ENCODE data around the gene BACE2.

GRCh38 chr21:39208904-39209293, 25.6 kb upstream of the PSMG1 start:
- PRO-cap, result no peak
- RAMPAGE, long total RNA, 4 experiments, result no peak in any of the 4 experiments

DNA sequence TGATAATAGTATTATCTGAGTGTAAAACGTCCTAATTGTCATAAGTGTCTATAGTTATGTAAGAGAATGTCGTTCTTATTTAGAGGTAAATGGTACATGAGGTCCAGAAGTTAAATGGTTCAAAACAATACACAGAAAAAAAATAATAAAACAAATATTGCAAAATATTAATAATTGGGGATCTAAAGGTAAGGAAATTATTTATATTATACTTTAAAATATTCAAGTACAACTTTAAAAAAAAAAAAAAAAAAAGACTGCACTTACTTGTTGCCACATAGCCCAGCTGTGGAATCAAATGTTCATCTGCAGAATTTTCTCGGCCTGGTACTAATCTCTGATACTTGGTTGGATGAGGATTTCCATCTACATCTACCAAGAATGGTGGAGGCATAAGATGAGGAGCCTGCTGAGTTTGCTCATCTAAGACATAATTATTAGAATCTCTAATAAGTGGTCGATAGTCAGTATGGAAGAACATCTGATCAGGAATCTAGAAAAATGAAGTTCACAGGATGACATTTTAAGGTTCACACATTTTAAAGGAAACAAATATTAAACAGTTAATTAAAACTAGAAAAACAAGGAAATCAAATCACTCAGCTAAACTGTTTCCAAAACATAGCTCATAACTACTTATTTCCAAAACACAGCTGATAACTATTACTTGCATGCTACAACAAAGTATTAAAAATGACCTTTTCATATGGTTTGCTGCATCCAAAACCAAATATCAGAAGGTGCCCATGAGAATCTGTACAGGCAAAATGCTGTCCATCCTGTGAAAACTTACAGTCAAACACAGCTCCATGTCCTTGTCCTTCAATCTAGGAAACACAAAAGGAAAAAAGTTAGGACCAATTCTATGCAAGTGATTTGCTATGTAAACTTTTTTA, 49.0 kb downstream of the BRWD1 start:
- PRO-cap, result no peak
- RAMPAGE, long total RNA, 4 experiments, result no peak in any of the 4 experiments

DNA sequence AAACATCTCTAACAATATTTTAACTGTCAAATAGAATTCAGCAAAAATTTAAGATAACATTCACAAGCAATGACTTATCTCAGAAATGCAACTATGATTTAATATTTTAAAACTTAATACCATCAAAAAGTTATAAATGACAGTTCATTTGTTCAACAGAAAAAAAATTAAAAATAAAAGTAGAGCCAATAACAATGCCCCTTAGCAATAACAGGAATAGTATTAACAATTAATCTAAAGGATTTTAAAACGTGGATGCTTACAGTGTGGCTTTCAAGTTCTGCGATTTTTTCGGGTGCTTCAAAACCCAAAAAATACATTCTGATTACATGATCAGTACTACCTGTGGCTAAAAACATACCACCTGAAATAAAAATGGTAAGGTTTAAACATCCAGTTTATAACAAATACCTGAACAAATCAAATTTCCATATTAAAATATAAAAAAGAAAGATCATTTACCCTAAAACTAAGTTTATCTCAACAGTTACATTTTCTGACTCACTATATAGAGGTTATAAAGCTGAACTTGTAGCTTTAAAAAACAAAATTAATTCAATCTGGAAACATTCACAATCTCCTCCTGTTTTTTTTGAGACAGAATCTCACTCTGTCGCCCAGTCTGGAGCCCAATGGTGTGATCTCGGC, 36.3 kb downstream of the BRWD1 start:
- PRO-cap, result no peak
- RAMPAGE, long total RNA, 4 experiments, result no peak in any of the 4 experiments

DNA sequence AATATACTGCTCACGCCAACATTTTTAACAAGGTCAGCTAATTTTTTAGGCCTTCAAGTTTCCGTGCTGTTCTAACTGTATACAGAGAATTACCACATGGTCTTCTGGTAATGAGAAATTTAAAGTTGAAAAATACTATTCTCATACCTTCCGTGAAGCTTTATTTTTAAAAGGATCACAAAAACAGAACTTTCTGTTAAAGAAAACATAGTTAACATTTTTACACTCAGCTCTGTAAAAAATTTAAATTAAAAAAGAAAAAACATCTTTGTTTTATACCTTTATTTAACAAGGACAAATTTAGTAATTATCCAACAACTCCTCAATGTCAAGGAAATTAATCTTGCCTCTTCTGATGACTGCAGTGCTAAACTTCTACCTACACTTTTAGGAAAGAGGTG, 1.8 kb downstream of the HMGN1 start:
- PRO-cap, result no peak
- RAMPAGE, long total RNA, 4 experiments, result no peak in any of the 4 experiments

- PRO-cap, result unidirectional peak, plus-strand start at chr21:41165540
- RAMPAGE, long total RNA, 4 experiments, result no peak in any of the 4 experiments
Observed at GRCh38 chr21:41164992-41165652, 2.8 kb upstream of the BACE2 start.

DNA sequence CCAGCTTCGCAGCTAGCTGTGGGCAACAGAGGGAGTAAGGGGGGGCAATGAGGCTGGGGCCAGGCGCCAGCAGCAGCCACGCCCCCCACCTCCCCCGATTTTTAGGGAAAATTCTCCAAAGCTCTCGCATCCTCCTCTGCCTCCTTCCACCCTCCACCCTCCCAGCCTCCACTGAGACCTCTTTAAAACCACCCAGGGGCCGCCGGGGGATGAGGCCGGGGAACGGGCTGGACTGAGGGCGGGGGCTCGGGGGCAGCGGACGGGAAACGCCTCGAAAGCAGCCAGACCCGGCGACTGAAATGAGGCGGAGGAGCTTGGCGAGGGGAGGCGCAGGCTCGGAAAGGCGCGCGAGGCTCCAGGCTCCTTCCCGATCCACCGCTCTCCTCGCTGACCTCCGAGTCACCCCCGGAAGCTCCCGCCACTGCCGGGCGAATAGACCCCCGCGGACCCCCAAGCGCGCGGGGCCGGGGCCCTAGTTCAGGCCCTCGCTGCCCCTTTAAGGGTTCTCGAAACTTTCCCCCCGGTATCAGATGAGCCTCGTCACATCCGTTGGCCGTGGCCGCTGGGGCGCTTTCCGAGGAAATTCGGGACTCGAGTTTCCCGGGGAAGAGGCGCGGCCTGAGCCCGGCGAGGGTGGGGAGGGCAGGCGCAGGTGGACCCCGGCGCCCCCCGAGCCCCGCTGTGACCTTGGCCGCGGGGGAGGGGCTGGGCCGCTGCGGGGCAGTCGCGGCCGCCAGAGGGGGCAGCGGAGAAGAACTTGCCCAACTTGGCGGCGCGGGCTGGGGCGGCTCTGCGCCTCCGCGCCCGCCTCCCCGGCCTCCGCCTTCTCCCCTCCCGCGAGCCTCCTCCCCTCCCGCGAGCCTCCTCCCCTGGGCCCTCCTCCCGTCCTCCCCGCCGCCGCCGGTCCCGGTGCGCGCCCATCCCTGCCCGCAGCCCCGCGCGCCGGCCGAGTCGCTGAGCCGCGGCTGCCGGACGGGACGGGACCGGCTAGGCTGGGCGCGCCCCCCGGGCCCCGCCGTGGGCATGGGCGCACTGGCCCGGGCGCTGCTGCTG, at the start of gene BACE2:
TSS of gene BACE2 (plus strand) at position 920 of the 1,053 bp plus-strand sequence.
- PRO-cap, result bidirectional peak, plus-strand start at position 284 of the sequence, minus-strand start at position 173 of the sequence; bidirectional peak, plus-strand start at position 302 of the sequence, minus-strand start at position 300 of the sequence; bidirectional peak, plus-strand start at position 764 of the sequence, minus-strand start at position 759 of the sequence
- RAMPAGE, long total RNA, 4 experiments, result no peak in any of the 4 experiments

DNA sequence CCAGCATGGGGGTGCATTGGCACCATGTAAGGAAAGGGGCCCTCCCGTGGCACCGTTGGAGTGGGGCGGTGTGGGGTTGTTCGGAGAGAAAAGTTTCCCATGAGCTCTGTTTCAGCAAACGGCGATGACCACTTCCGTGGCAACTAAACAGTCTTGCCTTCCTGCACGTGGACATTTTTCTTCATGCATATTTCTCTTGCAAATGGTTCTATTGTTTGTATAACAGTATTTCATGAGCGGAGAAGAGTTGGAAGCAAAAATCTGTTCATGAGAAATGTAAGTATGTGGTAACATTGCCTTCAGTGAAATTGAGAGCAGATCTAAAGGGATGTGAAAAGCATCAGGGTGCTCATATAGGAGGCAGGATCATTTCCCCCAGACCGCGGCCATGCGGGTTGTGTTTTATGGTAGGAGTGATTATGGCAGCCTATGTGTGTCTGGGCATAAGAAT, 8.6 kb downstream of the MX2 start:
- PRO-cap, result no peak
- RAMPAGE, long total RNA, 4 experiments, result no peak in any of the 4 experiments

DNA sequence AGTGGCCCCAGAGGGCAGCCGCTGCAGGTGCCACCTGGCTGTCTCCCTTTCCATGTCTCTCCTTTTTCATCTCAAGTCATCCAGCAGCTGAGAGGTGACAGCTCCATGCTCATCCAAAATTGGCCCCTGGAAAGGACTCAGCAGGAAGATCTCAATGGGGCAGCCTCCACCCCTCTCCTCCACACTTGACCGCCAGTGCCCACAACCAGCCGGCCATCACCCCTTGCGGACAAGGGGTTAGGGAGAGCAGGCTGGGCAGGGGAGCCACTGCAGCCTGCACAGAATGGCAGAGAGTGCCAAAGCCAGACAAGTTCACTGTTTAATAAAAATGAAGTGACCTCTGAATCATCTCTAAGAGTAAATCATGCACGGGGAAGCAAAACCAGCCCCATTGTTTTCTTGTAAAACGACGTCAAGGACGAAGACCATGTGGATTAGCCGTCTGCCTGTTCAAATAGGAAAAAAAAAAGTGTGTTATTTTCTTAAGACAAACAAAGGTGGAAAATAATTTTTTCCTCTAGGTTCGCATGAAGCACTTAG, 39.7 kb downstream of the MX1 start:
- PRO-cap, result no peak
- RAMPAGE, long total RNA, 4 experiments, result no peak in any of the 4 experiments

- PRO-cap, result no peak
- RAMPAGE, long total RNA, 4 experiments, result no peak in any of the 4 experiments
Observed at GRCh38 chr21:41502004-41502258, 6.0 kb downstream of the TMPRSS2 start.

DNA sequence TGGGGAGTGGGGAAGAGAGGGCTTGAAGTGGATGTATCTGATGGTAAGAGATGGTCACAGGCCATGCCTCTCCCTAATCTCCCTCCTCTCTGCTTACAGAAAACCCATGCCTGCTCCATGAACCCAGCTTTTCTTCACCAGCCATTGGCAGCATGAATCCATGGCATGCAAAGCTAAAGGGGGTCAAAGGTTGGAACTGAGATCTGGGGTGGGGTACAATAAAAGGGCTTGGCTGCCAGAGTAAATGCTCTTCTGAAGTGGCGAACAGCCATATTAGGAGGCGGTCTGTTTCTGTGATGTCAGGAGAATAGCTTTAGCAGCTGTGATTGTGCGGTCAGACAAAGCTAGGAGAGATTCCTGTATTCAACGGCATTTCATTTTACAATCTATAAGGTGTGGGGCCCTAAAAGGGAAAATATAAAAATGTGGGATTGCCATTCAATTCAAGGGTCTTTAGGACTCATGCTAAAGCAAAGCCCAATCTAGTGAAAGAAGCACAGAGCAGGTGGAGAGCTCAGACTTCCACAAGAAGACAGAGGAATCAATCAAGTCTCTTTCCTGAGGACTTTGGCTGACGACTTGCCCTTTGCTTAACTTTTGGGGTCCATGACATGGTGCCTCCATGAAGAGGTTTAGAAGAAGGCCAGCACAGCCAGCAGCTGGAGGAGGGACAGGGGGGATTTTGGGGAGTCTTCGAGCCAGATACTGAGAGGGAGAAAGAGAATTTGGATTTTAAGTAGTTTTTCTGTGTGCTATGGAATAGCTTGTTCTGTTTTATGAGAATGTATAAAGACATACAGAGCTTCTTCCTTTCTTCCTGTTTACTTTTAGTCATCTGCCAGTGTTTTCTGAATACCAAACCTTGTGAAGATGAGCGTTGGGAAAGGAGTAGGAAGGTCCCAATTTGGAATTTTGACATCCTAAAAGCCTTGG, 71.9 kb upstream of the TMPRSS2 start:
- PRO-cap, result no peak
- RAMPAGE, long total RNA, 4 experiments, result no peak in any of the 4 experiments

GRCh38 chr21:41607142-41607449, 99.1 kb upstream of the TMPRSS2 start:
- PRO-cap, result no peak
- RAMPAGE, long total RNA, 4 experiments, result no peak in any of the 4 experiments

DNA sequence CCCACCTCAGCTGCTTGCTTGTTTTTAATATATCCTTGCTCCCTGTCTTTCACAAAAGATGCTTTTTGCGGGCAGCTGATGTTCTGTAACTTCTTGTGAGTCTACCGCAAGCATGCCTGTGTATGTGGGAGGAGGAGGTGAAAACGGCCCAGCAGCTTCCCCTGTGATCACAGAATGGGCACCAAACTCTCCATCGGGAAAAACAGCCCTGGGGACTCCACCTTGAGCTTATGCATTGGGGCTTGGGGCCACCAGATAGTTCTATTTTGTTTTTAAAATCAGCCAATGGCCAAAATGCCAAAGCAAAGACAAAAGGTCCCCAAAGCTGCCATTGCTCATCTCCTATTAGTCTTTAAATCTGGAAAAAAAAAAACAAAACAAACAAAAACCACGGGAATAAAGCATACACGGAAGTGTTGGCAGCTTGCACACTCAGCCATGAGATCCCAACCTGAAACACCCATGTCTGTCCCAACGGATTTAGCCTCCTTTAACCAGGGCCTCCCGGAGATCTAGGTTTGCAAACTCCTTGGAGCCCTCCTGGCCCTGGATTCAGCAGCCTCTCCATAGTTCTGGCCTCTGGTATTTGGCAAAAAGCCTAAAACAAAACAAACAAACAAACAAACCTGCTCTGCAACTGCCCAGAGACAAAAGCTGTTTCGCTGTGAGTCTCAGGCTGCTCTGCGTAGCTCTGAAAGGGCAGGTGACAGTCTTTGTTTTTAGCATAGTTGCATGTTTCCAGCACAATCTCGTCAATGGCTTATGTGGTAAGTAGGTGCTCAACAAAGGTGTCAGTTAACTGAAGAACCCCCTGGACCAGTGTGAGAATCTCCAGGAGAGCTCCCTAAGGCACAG, 86.6 kb downstream of the RIPK4 start:
- PRO-cap, result no peak
- RAMPAGE, long total RNA, 4 experiments, result no peak in any of the 4 experiments

- PRO-cap, result no peak
- RAMPAGE, long total RNA, 4 experiments, result no peak in any of the 4 experiments
Observed at GRCh38 chr21:41704036-41704561, 62.8 kb downstream of the RIPK4 start.

- PRO-cap, result no peak
- RAMPAGE, long total RNA, 4 experiments, result no peak in any of the 4 experiments
Observed at GRCh38 chr21:41764529-41765196, 2.2 kb downstream of the RIPK4 start.

DNA sequence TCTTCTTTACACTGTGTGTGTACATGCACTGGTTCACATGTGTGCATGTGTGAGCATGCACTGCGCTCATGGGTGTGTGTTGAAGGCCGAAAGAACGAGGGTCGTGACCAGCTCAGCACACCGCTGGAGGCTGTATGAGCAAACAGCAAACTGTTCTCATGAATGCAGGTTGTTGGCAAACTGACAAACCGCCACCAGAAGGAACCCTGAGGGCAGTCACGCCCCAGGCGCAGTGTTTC, 16.5 kb upstream of the RIPK4 start:
- PRO-cap, result no peak
- RAMPAGE, long total RNA, 4 experiments, result no peak in any of the 4 experiments

- PRO-cap, result no peak
- RAMPAGE, long total RNA, 4 experiments, result no peak in any of the 4 experiments
Observed at GRCh38 chr21:41801049-41801461, 34.2 kb upstream of the RIPK4 start.

DNA sequence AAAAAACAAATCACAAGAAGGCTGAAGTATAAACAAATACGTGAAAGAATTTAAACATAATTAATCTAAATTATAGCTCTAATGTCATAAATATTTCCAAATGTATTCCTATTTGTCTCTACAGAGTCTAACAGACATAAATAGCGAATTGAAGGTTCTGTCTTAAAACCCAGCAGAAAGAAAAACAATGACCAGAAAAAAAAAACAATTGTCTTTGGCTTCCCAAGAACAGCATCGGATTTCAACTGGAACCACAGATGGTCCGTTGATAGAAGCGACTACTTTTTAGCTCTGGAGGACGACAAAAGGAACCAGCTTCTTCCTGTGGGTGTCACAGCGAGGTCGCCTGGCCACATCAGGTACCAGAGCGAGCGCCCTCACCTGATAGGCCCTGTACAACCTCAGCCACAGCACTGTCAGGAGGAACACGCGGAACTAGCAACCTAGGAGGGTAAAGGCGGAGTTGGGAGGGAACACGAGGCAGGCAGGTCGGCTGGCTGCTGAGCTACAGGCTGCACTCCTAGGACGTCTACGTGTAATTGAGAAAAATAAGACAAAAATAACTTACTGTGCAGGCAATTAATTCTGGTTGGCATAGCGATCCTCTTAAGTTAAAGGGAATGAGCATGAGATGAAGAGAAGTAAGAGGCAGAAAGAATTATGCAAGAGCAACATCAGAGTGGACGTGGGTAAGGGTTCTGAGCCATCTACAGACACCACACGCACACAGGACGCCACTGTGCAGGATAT, 16.7 kb upstream of the PRDM15 start:
- PRO-cap, result no peak
- RAMPAGE, long total RNA, 4 experiments, result no peak in any of the 4 experiments

DNA sequence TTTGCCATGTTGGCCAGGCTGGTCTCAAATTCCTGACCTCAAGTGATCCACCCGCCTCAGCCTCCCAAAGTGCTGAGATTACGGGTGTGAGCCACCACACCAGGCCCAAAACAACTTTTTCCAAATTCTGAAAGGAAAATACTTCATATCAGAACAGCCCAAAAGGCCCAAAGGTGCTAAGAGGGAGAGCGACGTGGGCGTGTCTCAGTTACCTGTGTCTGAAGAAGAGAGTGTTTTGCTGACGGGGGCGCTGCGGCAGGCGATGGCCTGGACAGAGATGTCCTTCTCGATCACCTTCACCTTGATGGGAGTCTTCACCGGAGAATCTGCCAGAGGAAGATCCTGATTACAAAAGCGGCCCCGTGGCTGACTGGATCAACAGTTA, 26.4 kb upstream of the PRDM15 start:
- PRO-cap, result no peak
- RAMPAGE, long total RNA, 4 experiments, result no peak in any of the 4 experiments

DNA sequence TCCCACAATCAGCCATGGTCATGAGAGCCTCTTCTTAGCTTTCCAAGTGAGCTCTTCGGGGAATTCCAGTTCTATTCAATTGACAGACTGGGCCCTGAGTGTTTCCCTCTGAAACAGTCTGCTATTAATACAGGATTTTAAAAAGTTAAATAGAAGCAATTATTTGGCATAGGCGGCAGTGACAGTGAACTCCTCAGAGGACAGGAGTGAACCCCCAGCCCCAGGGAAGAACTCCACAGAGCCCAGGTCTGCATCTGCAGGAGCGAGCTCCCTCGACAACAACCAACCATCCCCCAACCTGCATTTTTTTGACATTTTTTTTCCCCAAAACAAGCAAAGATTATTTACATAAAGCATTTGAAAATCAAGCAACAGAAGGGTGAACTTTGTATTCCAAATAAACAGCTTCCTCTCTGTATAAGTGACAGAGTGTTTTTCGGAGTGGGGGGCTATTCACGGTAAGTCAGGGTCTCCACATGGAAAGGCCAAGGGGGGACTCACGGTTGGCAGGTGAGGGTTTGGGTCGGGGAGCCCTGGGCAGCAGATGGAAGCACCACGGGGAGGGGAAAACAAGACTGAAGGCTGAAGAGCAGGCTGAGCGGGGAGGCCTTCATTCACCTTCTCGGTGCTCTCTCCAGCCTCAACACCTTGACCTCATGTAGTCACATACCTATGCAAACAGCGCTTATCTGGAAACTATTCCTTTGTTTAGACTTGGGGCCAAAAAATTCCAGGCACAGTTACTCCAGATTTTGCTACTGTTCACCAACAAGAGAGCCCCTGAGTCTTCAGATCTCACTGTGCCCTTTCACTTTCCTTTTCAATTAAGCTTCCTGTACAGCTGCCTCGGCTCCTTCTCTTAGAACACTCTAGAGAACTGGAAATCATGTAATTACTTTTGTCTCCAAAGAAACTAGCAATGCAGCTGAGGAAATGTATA, 27.6 kb downstream of the C2CD2 start:
- PRO-cap, result no peak
- RAMPAGE, long total RNA, 4 experiments, result no peak in any of the 4 experiments

GRCh38 chr21:42125795-42126151, 54.7 kb downstream of the UMODL1 start:
- PRO-cap, result no peak
- RAMPAGE, long total RNA, 4 experiments, result no peak in any of the 4 experiments

Data from sigmoid colon (tissue), 4 donors.